ENCODE measurements around a stretch of chr9.

GRCh38 chr9:137301935-137302130 lies 238 bp downstream of the NRARP start:
- RRBS, 2 experiments: 4 to 5% methylated on average over 27 of the region's 40 CpGs
CAGE:
- cytosol, long polyA minus RNA: no peak
- cytosol, long polyA plus RNA: no peak
- long polyA plus RNA: no peak
- nucleus, long polyA minus RNA: no peak
- nucleus, long polyA plus RNA: no peak

DNA sequence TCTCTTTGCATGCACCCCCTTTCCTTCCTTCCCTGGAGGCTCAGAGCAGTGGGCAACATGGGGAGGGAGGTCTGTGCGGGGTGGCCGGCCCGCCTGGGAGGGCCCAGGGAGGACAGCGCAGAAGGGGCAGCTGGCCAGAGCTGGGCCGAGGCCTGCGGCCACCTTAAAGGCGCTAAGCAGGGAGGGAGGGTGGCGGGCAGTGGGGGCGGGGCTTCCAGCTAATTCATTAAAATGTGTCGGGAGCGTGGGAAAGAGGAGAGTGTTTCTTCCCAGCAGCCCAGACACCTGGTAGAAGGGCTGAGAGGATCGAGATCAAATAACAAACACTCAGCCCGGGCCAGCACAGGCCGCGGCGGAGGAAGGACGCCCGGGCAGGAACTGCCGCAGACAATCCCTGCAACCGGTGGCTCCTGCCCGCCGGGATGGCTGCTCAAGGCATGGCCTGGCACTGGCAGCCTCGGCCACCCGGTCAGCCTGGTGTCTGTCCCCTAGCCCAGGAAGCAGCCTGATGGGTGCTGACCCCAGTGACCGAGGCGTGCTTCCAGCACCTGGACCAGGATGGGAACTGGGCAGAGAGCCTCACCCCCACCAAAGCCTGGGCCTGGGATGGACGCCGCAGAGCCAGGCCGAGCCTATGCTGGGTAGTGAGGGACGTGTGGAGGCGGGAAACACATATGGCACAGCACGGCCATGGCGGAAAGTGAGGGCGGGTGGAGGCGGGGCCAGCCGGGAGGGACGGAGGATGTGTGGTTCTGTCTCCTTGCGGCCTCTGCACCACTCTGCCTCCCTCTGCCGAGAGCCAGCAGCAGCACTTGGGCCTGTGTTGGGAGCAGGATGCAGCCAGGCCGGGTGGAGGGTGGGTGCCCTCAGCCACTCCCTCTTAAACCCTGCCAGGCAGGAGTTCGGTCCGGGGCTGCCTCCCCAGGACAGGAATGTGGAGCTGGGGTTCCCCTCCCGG lies 3.2 kb upstream of the NRARP start:
- RRBS, 2 experiments: 41 to 50% methylated on average over 13 to 15 of the region's 43 CpGs
CAGE:
- cytosol, long polyA minus RNA: no peak
- cytosol, long polyA plus RNA: no peak
- long polyA plus RNA: no peak
- nucleus, long polyA minus RNA: no peak
- nucleus, long polyA plus RNA: no peak

DNA sequence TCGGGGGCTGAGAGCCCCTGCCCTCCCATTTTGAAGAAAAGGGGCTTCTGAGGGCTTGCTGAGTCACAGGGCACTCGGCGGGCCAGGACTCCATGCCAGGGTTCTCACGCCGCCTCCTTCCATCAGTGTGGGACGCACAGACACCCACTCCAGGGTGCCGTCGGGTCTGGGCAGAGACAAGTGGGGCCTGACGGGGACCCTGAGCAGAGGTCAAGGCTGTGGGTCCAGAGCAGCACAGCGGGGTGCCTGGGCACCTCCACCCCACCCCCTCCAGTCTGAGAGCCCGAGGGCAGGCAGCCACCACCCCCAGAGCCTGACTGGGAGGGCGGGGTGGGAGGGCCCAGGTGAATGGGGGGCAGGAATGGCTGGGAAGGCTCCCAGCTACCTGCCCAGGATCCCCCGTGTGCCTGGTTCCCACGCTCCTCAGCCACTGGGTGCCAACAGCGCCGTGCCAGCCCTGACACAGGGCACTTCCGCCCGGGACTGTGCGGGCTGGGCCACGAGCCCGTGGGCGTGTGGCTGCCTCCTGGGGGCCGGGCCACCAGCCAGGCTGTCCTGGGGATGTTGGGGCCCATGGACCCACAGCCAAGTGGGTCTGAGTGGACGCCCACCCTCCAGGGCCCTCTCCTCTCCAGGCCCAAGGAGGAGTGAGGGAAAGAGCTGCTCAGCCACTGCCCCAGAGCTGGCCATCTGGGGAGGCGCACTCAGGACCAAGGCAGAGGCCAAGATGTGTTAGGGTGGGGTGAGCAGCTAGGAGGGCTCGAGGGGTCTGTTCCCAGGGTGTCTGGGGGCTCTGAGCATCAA lies 10.1 kb upstream of the NRARP start:
- RRBS, 2 experiments: 65 to 75% methylated on average over 6 of the region's 26 CpGs
CAGE:
- cytosol, long polyA minus RNA: no peak
- cytosol, long polyA plus RNA: no peak
- long polyA plus RNA: no peak
- nucleus, long polyA minus RNA: no peak
- nucleus, long polyA plus RNA: no peak

DNA sequence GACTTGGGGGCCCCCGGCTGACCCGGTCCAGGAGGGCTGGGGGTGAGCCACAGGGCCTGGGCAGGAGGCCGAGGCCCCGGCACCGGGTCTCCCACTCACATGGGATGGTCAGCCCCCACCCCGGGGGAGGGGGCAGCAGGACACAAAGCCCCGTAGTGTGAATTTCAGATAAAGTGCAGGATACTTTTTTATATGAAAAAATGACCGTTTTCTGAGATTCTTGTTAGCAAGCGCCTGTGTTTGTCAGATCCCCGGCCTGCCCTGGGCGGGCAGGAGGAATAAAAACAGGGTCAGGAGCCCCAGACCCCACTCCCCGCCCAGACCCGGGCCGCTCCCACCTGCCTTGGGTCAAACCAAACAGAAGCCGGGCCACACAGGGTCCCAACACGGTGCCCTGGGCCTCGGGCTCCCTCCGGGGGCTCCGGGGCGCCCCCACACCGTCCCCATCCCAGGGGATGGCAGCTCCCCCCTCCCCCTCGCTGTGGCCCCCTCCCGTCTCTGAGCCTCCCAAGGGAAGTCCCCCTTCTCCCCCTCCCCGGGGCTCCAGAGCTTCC lies 13.5 kb upstream of the NRARP start:
- RRBS, 2 experiments: 19 to 28% methylated on average over 13 to 14 of the region's 24 CpGs
CAGE:
- cytosol, long polyA minus RNA: no peak
- cytosol, long polyA plus RNA: no peak
- long polyA plus RNA: no peak
- nucleus, long polyA minus RNA: no peak
- nucleus, long polyA plus RNA: no peak

GRCh38 chr9:137368231-137368836 lies 54.6 kb downstream of the EXD3 start:
- RRBS, 2 experiments: 79 to 89% methylated on average over 2 of the region's 41 CpGs
CAGE:
- cytosol, long polyA minus RNA: no peak
- cytosol, long polyA plus RNA: no peak
- long polyA plus RNA: no peak
- nucleus, long polyA minus RNA: no peak
- nucleus, long polyA plus RNA: no peak

DNA sequence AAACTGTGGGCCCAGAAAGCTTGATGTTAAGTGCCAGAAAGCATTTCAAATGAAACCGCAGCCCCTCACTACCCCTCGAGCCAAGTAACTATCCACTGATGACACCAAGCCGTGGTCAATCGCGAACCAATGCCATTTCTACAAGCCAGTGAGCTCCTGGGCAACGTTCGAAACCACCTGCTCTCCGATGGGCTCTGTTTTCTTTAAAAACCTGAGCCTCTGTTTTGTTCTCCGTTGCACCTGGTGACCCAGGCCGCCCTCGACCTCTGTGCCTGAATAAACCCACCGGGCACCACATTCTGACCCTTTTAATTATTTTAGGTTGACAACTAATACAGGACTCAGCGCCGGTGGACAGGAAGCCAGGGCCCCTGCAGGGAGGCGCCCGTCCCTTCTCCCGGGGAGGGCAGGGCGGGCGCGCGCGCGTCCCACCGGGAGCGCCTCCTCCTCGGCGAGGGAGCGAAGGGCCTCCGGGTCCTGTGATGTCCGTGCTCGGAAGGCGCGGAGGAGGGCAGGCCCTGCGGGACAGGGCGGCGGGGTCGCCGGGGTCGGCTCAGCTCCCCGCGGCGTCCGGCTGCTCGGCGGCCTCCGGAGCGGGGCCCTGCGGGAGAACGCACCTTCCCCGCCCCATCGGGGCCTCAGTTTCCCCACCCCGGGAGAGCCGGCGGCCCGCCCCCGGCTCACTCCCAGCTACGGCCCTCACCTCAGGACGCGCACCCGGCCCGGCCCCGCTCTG lies 467 bp downstream of the EXD3 start:
- RRBS, 2 experiments: 1 to 2% methylated on average over 26 to 31 of the region's 62 CpGs
CAGE:
- cytosol, long polyA minus RNA: no peak
- cytosol, long polyA plus RNA: no peak
- long polyA plus RNA: no peak
- nucleus, long polyA minus RNA: no peak
- nucleus, long polyA plus RNA: no peak

- RRBS, 2 experiments: no CpG with 5 or more reads among the region's 19 CpGs
CAGE:
- cytosol, long polyA minus RNA: no peak
- cytosol, long polyA plus RNA: no peak
- long polyA plus RNA: no peak
- nucleus, long polyA minus RNA: no peak
- nucleus, long polyA plus RNA: no peak
These were observed 4.0 kb upstream of the ENTPD8 start for GRCh38 chr9:137444887-137445743.

GRCh38 chr9:137518464-137519230 lies 31.6 kb downstream of the PNPLA7 start:
- RRBS, 2 experiments: no CpG with 5 or more reads among the region's 4 CpGs
CAGE:
- cytosol, long polyA minus RNA: no peak
- cytosol, long polyA plus RNA: no peak
- long polyA plus RNA: no peak
- nucleus, long polyA minus RNA: no peak
- nucleus, long polyA plus RNA: no peak

DNA sequence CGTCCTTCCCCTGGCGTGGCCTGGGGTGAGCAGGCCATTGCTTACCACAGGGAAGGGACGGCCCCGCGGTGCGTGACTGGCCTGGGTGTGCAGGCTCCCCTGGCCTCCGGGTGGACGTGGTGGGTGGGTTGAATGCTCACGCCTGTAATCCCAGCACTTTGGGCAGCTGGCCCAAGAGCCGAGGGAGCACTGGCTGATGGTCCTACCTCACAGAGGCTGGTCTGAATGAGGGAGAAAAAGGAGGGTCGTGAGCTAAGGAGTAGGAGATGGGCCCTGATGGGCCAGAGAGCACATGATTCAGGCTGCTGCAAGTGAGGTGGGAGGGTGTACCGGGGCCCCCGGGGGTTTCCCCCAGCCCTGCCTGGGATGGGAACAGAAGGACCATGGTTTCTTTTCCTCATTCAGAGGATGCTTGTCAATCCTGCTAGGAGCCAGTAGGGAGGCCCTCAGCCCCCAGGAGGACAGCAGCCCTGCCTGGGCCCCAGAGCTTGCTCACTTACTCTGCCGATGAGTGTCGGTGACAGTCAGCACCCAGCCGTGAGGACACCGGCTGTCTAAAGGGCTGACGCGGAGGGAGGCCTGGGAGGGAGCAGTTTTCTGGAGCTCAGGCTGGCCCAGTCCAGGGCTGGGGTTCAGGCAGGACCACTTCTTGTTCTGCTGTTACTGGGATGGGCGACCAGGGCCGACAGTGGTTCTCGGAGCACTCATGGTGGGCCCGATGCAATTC lies 1.6 kb downstream of the ARRDC1 start:
- RRBS, 2 experiments: no CpG with 5 or more reads among the region's 23 CpGs
CAGE:
- cytosol, long polyA minus RNA: no peak
- cytosol, long polyA plus RNA: no peak
- long polyA plus RNA: no peak
- nucleus, long polyA minus RNA: no peak
- nucleus, long polyA plus RNA: no peak

DNA sequence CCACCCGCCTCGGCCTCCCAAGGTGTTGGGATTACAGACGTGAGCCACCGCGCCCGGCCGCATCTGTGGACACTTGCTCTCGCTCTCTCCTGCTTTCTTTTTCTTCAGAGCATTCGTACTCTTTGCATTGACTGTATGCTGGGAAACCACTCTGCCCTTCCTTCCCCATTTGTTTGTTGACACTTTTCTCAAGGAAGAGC lies 28.9 kb downstream of the EHMT1 start:
- RRBS, 2 experiments: no CpG with 5 or more reads among the region's 9 CpGs
CAGE:
- cytosol, long polyA minus RNA: no peak
- cytosol, long polyA plus RNA: no peak
- long polyA plus RNA: no peak
- nucleus, long polyA minus RNA: no peak
- nucleus, long polyA plus RNA: no peak

DNA sequence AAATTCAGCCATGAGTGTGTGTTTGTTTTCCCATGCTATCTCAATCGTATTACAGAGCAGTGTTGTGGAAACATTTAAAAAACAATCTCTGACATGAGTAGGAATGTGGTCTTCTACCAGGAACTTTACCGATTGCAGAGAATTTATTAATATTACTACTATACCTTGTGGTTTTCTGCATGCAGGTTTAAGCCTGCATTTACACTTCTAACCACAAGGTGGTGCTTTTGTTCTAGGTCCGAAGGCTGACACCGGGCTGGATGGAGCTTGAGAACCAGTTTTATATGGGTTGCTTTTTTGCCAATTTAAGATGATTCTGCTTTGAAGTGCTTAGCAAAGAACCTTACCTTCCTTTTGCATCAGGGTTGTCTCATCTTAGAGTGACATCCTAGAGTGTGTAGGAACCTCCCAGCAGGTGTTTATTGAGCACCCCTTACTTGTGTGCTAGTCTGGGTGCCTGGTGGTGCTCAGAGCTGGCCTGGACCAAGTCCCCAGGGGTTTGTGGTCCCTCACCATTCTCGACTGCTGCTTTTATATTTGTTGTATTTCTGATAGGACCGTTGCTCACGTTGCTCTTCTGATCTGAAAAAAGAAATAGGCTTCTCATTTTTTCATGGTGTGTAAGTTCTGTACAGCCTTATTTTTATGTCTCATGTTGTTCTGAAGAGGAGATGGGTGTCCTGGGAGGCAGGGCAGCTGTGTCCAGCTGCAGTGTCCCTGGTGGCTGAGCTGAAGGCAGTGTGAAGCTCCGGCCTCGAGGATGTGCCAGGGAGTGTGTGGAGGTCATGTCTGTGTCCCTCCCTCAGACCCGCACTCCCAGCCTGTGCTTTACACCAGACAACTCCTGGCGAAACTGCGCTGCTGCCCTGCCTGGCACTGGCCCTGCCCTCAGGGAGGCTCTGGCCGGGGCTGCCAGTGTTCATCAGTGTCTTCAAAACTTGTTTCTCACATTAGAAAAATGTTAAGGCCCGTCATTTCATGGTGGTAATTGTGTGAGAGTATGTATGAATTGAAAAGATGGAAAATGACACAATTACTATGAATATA lies 54.3 kb downstream of the EHMT1 start:
- RRBS, 2 experiments: no CpG with 5 or more reads among the region's 14 CpGs
CAGE:
- cytosol, long polyA minus RNA: no peak
- cytosol, long polyA plus RNA: no peak
- long polyA plus RNA: no peak
- nucleus, long polyA minus RNA: no peak
- nucleus, long polyA plus RNA: no peak